HEK293 (cell line): ENCODE measurements around a stretch of chr10.

- PRO-cap: no peak
- RRBS, 2 experiments: no CpG with 5 or more reads among the region's 8 CpGs
Observed at GRCh38 chr10:93703216-93703451, 742 bp upstream of the FRA10AC1 start.

DNA sequence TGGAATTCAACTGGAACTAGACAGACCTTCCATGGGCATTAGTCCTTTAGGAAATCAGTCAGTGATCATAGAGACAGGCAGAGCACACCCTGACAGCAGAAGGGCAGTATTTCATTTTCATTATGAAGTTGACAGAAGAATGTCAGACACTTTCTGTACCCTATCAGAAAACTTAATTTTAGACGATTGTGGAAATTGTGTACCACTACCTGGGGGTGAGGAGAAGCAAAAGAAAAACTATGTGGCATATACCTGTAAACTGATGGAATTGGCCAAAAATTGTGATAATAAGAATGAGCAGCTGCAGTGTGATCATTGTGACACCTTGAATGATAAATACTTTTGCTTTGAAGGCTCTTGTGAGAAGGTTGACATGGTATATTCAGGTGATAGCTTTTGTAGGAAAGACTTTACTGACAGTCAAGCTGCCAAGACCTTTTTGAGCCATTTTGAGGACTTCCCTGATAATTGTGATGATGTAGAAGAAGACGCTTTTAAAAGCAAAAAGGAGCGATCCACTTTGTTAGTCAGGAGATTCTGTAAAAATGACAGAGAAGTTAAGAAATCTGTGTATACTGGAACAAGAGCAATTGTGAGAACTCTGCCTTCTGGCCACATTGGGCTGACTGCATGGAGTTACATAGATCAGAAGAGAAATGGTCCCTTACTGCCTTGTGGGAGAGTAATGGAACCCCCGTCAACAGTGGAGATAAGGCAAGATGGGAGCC, 37.9 kb downstream of the PLCE1 start:
- PRO-cap: no peak
- RRBS, 2 experiments: no CpG with 5 or more reads among the region's 4 CpGs

- PRO-cap: no peak
- RRBS, 2 experiments: no CpG with 5 or more reads among the region's 4 CpGs
Observed at GRCh38 chr10:94262273-94262684, 100.5 kb downstream of the NOC3L start.

DNA sequence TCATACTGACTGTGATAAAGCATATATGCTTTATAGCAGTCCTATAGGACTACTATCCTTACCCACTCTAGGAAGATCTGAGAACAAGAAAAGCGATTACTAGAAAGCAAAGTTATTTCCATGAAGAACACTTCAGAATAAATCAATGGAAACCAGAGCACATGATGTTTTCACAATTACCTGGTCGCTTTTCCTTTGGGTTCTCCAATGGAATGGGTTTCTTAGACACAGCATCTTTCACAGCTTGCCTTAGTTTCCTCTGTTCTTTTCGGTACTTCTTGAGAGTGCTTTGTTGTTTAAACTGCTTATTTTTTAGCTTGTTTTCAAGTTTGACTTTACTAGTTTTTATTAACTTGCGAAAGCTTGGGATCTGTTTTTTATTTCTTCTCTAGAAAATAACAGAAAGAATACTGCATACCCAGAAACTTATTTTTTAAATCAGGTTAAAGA, 1.2 kb downstream of the NOC3L start:
- PRO-cap: no peak
- RRBS, 2 experiments: no CpG with 5 or more reads among the region's 4 CpGs

GRCh38 chr10:94682501-94683235, 861 bp upstream of the CYP2C18 start:
- PRO-cap: no peak
- RRBS, 2 experiments: no CpG with 5 or more reads among the region's 5 CpGs

DNA sequence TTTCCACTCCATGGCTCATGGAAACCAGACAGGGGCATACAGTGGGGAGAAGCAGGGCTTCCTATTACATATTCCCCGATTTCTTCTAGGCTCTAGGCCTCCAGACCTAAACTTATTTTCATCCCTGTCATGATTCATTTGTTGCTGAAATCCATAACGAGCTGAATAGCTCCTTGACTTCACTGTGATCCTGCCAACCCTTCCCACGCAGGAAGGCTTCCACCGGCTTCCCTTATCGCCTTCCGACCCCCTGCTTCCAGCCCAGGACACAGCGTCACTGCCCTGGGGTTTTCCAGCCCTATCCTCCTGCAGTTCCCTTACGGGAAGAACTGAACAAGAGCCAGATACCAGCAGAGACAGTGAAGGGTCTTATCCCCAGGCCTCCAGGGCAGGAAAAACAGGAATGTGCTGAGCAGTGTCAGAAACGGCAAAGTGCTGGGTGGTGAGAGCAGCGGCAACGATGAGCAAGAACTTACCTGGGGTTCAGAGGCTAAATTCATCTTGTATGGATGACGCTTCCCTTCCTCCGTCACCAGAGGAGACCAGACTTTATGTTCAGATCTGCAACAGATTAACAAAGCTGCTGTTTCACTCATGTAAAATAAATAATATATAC, 22.4 kb downstream of the PDLIM1 start:
- PRO-cap: no peak
- RRBS, 2 experiments: no CpG with 5 or more reads among the region's 13 CpGs

DNA sequence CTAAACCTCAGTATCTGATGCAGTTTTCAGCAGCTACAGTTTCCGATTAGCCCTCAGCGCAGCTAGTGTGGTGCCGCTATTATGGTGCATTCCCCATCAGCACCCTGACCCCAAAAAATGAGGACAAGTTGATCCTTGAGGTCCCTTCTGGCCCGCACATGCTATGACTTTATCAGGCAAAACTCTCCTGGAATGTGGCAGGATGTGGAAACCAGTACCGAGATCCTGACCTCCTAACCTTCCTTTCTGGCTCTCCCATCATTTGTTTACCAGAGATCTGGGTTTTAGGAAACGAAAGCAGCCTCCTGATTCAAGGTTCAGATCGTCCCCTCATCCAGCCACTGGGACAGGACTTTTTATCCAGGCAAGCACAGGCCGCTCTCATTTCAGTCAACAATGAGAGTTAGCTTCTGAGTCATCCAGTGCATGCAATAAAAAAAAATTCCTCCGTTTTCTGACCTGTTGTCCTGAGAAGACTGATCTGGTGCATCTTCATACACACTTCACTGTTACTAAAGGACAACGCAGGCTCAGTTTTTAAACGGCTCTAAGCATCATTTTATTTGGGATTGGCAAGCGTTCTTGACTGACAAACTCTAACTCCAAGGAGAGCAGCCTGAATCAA, 17.3 kb downstream of the PDLIM1 start:
- PRO-cap: no peak
- RRBS, 2 experiments: no CpG with 5 or more reads among the region's 12 CpGs

DNA sequence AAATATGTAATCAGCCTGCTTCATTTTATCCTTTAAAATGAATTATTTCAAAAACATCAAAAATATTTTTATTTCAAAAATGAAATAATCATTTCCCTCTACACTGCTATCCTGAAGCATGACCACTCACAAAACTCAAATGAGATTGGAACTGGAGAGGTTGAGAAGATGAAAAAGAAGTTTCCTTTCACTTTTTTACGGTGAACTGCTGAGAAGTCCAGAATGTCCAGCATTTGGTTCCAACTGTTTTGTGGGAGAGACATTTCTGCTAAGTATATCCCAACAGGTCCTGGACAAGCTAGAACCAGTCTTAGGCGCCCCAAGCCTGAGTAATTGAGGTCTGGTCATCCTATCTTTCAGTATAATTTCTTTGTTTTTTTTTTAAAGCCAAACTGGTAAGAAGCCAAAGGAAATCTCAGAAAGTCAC, 15.3 kb downstream of the PDLIM1 start:
- PRO-cap: no peak
- RRBS, 2 experiments: no CpG with 5 or more reads among the region's 2 CpGs

DNA sequence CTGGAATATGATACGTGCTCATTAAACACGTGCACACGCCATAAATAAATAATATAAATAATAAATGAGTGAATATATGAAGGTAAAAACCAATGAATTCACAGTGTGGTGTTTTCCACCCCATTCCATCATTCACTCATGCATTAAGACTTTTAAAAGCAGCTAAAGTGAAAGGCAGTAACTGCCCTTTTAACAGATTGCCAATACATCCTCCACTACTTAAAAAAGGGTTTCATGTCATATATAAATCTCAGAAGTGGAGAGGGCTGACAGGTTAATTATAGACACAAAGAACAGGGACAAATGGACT, 1.9 kb downstream of the PDLIM1 start:
- PRO-cap: no peak
- RRBS, 2 experiments: no CpG with 5 or more reads among the region's 3 CpGs

DNA sequence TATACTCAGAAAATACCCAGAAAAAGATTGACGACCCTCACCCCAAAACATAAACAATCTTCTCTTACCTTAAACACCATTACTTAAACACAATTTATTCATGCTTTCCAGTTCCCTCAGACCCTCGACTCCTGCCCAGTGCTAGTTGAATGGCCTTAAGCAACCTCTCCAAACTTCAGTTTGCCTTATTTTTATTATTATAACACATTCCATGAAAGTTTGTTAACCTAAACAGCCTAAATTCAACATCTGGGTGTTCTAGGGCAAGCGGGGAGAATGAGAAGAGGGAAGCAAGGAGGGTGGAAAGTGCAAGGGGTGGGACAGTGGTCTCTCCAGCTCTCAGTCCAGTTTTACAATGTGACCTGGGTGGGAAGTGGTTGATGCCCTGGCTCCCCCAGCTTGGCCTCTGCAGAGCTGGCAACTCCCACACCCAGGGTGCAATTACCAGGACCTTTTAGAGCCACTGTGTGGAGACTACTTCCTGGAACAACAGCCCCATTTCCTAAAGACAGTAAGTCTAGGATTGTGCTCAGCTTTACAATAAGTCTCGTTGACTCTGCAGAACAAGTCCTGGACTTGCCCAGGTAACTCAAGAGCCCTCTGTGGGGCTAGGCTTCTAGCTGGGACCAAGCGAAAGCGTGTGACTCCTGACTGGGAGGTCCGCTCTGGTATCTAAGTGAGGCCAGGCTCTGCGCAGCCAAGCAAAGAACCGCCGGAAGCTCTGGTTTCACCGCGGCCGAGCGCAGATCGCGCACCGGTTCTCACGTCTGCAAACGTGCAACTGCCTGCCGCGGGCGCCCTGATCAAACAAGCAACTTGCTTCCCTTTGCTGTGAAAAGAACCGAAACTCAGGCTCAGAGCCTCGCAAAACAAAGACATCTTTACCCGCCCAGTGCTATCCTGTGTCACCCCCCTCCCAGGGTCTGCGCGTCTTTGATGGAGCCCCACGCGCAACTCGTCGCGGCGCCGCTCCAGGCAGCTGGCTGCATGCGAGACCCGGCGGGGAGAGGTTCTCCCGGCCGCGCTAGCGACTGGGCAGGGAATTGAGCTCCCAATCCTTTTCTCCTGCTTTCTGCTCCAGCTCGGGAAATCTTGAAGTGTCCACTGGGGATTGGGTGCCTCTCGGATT, 4.2 kb upstream of the PDLIM1 start:
- PRO-cap: bidirectional peak, plus-strand start at position 743 of the sequence, minus-strand start at position 783 of the sequence
- RRBS, 2 experiments: 55 to 60% methylated on average over 8 of the region's 43 CpGs

- PRO-cap: no peak
- RRBS, 2 experiments: no CpG with 5 or more reads among the region's 9 CpGs
Observed at GRCh38 chr10:95305824-95306520, 15.2 kb upstream of the PDLIM1 start.

DNA sequence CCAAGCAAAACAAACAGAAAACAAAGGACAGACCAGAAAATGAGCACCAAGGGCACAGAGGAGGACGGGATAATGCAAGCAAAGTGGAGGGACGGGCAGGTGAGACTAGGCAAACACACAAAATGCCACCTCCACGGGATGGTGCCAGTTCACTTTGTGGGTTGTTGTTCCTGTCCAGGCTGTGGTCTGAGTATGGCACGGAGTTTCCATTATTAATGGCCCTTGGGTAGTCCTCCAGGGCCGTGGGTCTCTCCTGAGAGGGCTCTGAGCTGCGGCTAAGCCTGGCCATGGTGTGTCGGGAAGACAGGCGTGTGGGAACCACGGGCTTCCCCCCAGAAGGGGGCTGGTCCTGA, 64.7 kb upstream of the PDLIM1 start:
- PRO-cap: no peak
- RRBS, 2 experiments: no CpG with 5 or more reads among the region's 9 CpGs

DNA sequence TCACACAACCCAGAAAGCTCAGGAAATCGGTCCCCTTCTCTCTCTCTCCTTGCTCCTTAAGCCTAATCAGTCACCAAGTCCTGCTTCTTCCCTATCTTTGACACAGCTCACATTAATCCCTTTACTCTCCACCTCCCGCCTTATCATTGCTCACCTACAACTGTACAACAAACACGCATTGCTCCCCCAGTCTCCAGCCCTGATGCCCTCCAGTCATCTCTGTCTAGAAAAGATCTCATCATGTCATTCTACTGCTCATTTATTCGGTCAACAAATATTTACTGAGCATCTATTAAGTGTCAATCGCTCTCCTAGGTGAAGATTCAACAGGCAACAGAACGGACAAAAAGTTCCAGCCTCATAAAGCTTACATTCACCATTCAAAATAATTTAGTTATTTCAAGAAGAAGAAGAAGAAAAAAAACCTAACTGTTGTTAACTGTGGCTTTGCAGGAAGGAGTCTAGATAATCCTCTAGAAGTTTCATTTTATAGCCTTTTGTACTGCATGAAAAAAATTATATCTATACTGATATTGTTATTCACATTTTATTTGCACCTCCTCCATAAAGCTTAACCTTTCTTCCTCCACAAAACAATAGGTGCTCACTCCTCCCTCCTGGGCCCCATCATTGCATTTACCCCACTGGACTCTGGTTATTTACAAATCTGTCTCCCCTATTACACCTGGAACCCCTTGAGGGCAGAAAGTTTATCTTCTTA, 71.9 kb upstream of the PDLIM1 start:
- PRO-cap: no peak
- RRBS, 2 experiments: no CpG with 5 or more reads among the region's 6 CpGs

GRCh38 chr10:95419215-95419955, 128.6 kb upstream of the PDLIM1 start:
- PRO-cap: no peak
- RRBS, 2 experiments: no CpG with 5 or more reads among the region's 6 CpGs

GRCh38 chr10:95457230-95457943, 103.8 kb downstream of the SORBS1 start:
- PRO-cap: no peak
- RRBS, 2 experiments: no CpG with 5 or more reads among the region's 5 CpGs

DNA sequence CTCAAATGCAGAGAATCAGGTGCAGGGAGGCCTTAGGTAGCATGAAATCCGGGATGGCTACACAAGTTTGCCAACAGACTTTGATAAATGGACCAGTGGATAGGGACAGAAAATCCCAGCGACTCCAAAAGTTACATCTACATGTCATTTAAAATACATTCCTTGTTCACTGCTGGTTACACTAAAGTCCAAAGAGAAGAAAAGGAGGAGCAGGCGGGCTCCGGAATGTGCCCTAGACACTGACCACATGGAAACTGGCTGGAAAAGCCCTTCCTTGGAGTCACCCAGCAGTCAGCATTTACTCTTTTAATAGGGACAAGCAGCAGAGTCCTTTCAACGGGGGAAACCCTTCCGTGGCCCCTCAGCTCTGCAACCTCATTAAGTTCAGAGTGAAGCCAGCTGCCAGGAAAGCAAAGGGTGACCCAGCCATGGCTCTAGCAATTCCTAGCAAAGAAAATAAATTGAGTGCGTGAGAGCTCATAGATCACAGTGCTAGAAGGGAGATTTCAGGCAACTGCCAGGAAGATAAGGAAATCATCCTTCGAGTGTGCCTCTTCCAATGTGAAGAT, 101.8 kb downstream of the SORBS1 start:
- PRO-cap: no peak
- RRBS, 2 experiments: no CpG with 5 or more reads among the region's 8 CpGs

DNA sequence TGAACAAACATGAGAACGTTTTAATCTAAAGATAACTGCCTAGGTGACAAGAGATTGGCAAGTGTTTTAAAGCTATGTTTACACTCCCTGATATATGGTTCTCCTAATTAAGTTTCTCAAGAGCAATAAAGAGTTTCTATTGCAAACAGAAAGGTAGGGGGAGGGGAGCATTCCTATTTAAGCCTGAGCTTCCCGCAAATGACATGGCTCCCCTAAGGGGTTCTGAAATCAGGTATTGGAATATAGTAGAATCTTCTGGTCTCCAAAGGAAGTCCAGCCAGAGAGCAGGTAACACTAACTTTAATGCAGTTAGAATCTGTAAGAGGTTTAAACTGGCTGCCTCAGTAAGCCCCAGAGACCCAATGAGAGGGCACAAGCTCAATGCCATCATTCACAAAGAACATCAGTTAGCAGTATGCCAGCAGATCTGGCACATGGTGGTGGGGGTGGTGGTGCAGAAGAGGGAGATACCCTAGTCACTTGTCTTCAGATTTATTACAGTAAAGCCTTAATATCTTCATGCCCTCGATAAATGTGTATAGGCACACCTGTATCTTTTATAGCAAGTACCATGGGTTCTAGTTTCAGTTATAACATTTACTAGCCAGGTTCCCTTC, 86.3 kb downstream of the SORBS1 start:
- PRO-cap: no peak
- RRBS, 2 experiments: no CpG with 5 or more reads among the region's 3 CpGs

- PRO-cap: no peak
- RRBS, 2 experiments: no CpG with 5 or more reads among the region's 4 CpGs
Observed at GRCh38 chr10:95481165-95481750, 79.9 kb downstream of the SORBS1 start.

DNA sequence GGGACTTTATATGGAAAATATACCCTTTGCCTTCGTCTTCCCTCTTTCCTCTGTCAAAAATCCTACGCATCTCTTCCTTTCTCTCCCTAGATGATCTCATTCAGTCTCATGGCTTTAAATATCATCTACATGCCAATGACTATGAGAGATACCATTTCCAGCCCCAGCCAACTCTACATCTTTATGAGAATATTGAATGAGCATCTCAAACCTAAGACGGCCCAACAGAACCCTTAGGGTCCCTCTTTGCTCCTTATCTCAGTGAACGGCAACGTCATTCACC, 72.8 kb downstream of the SORBS1 start:
- PRO-cap: no peak
- RRBS, 2 experiments: no CpG with 5 or more reads among the region's 5 CpGs

GRCh38 chr10:95500501-95501394, 60.4 kb downstream of the SORBS1 start:
- PRO-cap: no peak
- RRBS, 2 experiments: no CpG with 5 or more reads among the region's 9 CpGs